ENCODE measurements around a stretch of chr2.

GRCh38 chr2:213104094-213104450, 47.3 kb downstream of the IKZF2 start:
- PRO-cap = no peak

DNA sequence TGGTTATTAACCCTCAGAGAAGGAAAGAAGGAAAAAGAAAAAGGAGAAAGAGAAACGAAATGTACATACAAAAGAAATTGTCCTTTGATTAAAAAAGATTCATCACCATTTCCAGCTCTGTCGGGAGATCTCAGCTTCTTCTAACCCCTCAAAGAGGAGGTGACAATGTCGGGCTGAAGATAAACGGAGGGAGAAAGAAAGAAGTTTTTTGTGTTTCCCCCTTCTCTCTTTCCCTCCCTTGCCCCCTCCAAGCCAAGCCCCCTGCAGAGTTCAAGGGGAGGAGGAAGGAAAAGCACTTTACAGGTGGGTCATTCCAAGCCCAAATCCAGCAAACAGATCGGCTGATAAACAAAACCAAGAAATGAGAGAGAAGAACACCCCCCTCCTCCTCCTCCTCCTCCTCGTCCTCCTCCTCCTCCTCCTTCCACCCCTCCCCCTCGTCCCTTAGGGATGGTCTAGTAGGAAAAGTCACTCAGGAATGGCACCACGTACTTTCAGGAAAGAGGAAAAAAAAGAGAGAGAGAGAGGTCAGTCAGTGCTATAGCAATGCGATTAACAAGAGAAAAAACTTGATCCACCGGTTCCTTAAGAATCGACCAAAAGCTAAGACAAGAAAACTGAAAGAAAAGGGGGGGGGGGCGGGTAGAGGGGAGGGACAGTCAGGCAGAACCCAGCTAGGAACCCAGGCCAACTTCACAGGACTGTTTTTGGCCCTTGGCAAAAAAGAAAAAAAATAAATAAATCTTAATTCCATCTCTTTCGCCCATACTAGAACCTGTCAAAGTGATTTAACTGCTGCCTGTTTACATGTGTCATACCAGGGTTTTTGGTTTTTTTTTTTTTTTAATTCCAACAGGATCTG, 1.1 kb downstream of the IKZF2 start:
- PRO-cap = no peak

DNA sequence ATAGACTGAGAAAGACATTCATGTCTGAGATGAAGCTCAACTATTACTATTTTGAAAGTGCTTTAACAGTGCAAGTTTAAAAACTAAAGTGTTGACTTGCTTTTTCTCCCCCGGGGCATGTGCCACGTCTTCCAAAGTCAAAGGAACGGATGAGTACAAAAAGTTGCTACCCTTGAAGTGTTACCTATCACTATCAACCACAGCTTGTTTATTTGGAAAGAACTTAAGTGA, 906 bp upstream of the IKZF2 start:
- PRO-cap = no peak

GRCh38 chr2:213550278-213550750, 266.1 kb downstream of the SPAG16 start:
- PRO-cap = no peak

DNA sequence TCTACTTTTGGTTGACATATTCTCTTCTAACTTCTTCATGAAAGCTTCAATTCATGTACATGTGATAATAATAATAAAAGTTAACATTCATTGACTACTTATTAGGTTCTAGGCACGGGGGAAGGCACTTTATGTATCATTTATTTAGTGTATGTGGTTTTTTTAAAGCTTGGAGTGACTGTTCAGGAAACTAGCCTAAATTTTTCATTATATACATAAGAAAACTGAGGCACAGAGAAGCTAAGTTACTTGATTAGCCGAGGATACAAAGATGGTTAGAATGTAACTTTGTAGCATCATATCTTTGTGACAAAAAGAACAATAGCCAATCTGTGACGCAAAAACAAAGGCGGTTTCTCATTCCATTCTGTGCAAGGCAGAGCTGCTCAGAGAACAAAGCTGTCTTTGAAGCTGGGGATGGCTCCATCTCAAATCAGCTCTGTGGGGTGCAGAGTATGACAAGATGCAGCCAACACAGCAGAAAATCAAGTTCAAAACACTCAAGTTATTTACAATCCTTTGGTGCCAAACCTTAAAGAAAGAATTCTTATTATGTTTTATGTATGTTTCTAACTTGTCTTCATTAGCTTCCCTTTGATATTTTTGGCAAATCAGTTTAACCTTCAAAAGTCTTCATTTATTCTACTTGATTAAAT, 82.0 kb upstream of the VWC2L start:
- PRO-cap = no peak

GRCh38 chr2:215348687-215349401, 37.0 kb downstream of the ATIC start:
- PRO-cap = no peak

DNA sequence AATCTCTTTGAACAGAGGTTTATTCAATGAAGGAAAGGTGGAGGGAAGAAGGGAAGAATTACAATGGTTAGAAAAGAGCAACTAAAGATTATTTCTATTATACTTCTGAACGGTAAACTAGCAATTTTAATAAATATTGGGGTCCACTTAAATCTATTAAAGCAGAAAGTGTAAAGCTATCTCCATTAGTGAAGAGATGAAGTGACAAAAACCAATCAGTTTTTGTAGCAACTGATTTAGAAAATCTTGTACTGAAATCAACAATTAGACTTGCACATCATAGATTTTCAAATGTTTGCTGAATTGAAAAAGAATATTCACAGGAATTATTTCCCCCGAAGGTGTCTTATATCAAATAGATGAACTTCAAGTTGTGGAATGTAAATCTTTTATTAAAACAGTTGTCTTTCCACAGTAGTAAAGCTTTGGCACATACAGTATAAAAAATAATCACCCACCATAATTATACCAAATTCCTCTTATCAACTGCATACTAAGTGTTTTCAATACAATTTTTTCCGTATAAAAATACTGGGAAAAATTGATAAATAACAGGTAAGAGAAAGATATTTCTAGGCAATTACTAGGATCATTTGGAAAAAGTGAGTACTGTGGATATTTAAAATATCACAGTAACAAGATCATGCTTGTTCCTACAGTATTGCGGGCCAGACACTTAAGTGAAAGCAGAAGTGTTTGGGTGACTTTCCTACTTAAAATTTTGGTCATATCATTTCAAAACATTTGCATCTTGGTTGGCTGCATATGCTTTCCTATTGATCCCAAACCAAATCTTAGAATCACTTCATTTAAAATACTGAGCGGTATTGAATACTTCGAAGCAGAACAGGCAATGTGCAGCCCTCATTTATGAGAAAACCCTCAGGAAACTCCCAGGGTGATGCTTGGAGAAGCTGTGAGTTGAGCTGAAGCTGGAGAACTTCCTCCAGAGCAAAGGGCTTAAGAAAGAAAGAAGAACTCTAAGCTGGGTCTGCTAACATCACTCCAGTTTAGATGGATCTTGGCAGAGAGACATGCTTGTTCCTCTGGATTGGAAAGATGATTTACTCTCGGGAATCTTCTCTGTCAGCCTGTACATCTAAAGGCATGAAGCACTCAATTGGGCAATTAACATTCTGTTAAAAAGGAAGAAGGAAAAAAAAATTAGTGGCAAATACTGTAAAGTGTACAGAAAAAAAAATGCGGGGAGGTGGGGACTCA, 49.0 kb downstream of the ATIC start:
- PRO-cap = no peak

DNA sequence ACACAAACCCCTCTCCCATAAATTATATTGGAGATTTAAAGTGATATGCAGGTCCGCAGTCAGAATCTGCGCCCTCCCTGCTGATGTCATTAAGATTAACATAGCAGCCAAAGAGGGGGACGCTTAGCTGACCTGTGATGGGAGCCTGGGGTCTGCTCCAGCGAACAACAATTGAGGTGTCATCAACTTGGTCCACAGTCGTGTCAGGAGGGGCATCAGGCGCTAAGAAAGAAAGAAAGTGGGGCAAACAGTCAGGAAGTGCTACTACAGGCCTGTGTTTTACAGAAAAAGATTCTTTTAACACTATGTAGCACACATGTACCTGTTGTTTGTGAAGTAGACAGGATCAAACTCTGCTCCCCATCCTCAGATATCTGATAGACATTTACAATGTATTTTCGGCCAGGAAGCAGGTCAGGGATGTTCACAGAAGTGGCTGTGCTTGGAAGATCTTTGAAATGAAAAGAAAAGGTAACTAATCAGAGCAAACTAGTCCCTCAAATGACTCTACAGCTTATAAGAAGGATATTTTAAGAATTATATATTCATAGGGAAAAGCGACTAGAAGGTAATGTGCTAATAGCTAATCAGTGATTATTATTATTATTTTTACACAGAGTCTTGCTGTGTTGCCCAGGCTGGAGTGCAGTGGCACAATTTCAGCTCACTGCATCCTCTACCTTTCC, 27.7 kb downstream of the FN1 start:
- PRO-cap = no peak

GRCh38 chr2:215415201-215415656, 20.6 kb downstream of the FN1 start:
- PRO-cap = no peak

- PRO-cap = no peak
Measured at GRCh38 chr2:215506683-215507211, 70.9 kb upstream of the FN1 start.

DNA sequence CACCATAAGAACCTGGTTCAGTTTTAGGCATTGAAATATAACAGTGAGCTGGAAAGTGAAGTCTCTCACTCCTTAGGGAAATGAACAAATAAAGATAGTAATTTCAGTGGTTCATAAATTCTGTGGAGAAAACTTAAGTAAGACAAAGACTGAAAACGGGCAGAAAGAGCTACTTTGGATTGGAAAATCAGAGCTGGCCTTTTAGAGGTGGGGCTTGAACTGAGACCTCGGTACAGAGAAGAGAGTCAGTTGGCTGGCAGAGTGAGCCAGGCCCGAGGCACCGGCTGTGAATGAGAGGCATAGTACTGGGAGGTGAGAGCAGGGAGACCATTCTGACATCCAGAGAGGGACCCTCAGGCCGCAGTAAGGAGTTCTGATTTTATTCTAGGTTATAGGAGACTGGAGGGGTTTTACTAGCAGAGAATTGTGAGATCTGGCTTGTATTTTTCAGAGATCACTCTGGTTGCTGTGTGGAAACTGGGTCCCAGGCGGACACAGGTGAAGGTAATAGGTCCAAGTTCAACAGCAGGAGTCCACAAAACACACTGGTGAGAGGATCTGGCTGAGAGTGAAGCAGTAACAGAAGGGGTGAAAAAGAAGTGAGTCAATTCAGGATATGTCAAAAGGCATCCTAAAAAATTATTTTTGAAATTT, 75.9 kb upstream of the FN1 start:
- PRO-cap = no peak

- PRO-cap = no peak
Measured at GRCh38 chr2:215700901-215701320, 265.0 kb upstream of the FN1 start.

DNA sequence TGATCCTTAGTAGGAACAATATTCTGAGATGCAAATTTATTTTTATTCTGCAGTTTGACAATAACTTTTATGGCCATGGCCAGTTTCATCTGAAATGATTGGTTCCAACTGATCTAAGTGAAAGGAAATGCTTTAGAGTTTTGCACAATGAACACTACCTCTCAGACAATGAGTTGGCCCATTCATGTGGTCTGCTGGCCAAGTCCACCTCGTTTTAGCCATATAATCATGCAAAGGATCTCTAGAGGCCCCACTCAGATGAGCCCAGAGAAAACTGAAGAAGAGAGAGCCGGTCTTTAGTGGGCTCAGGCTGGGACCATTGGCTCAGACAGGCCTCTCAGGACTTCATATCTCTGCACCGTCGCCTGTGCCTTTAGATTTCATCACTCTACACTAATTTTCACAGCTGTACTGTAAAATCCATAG, 254.7 kb downstream of the MREG start:
- PRO-cap = no peak

DNA sequence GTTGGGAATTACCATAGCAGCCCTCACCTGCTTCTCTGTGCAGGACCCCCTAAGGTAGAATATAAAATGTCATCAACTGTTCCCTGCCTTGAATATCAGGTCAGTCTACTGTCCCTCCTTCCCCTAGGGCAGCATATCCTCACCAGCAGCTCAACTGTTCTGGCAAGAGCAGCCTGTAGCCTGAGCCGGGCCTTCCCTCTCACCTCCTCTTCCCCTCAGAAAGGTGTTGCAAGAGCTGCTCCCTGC, 184.9 kb downstream of the MREG start:
- PRO-cap = no peak

DNA sequence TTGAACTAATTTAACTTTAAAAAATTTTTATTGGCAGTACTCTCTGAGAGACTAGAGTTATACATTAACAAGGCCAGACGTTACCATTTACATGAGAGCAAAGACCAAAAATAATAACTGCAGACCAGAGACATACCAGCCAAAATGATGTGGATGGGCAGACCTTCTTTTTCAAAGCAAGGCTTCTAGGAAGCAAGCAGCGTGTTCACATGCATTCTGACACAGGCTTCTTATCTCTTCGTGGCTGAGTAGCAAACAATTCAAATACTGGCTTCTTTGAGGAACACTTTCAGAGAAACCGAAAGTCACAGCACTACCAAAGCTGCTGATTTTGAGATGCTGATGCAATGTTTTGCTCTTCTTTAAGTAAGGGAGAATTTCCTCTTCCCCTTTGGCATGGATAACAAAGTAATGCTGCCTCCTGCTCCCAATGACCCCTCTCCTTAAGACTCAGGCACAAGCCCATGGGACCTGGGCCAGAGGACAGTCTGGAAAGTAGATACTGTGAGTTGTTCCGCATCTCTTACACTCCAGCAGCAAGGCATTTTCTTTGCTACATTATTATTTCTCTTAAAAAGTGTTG, 182.0 kb downstream of the MREG start:
- PRO-cap = no peak

DNA sequence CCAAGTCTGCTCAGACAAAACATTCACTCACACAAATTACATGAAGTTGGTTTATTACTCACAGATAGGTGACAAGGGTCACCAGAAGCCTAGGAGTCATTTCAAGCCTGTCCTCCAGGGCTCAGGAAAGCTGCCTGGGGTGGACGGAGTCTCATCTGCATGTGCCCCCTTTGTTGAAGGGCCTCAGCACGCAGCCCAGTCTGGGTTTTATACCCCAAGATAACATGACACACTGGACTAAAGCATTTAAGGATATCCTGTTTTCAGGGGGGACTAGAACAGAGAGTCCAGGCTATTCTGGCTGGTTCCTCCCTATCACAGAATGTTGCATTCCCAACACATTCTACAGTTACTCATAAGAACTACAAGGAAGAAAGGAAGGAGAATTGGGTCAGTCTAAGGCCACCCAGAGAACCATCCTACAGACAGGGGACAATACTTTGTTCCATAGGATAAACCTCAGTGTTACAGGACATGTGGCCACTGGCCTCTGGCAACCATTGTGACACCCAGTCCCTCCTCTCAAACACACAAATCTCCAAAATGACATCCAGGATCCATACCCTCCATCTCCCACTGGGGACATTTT, 164.6 kb downstream of the MREG start:
- PRO-cap = no peak

GRCh38 chr2:216048616-216049006, 33.0 kb downstream of the PECR start:
- PRO-cap = no peak

DNA sequence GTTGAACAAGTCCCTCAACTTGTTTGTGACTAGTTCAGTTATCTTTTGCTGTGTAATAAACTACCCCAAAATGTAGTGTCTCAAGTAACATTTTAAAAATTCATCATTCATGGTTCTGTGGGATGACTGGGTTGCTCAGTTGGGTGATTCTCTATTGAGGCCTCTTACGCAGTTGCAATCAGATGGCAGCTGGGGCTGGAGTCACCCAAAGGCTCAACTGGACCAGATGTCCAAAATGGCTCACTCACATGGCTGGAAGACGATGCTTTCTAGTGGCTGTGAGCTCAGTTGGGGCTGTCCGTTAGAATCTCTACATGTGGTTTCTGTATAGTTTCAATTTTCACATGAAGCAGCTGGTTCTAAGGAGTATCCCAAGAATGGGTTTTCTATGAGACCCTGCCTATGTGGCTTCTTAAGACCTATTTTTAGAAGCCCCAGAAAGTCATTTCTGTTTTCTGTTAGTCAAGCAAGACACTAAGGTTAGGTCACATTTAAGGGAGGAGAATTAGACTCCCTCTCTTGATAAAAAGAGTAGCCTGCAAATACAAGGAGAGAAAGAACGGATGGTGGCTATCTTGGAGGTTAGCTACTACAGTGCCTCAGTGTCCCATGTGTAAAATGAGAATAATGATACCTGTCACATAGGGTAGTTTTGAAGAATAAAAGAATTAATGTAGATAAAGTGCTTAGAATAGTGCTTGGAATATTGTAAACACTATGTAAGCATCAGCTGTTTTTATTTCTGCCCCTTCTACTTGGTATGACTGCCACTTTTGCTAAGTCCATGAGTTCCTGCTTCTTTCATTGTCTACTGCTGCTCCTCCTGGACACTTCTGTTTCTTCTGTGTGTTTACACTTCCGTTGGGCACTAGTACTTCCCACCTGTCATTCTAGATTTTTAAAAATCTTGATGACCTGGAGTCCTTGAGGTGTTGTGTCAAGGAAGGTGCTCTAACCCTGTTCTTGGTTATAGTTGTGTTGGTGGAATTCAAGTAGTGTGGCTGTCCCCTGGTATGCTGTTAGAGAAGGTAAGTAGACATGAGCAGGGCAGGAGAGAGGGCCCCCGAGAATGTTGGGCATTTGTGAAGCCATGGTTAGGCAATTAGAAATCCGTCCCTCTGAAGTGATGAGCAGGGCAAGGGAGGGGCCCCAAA, 4.7 kb downstream of the XRCC5 start:
- PRO-cap = no peak

DNA sequence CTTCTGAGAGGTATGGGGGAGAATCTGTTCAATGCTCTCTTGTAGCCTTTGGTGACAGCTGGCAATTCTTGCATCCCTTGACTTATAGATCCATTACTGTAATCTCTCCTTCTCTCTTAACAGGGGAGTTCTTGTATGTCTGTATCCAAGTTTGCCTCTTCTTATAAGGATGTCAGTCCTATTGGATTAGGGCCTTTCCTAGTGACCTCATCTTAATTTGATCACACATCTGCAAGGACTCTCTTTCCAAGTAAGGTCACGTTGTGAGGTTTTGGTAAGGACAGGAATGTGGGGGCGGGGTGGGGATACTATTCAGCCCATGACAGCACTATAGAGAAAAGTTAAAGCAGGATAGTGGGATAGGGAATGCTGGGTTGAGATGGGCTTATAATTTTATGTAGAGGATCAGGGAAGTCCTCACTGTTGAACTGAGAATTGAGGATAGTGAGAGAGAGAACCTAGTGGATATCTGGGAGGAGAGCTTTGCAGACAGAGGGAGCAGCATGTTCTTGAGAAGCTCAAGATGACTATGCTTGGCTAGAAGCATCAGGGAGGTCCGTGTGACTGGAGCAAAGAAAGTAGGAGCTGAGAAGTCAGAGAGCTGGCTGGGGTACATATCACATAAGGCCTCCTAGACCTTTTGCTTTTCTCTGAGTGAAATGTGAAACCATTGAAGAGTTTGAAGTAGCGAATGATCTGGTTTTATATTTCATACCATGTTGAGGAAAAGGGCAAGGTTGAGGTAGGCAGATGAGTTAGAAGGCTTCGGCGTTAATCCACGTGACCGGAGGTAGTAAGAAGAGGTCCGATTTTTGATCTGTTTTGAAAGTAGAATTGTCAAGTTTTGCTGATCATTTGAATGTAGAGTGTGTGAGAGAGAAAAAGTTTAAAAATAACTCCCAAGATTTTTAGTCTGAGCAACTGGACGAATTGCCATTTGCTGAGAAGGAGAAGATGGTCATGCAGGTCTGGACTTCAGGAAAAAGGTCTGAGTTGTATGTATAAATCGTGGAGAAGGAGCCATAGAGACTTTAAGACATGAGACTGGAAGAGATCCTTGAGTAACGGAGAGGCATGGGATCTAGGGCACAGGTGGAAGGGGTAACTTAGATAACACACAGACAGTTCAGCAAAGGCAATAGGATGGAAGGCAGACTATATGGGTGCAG, 70.4 kb downstream of the XRCC5 start:
- PRO-cap = no peak

GRCh38 chr2:216447316-216447838, 35.1 kb downstream of the SMARCAL1 start:
- PRO-cap = no peak

Data from left common carotid artery plus branches (tissue), 1 donor.